ENCODE results near the gene RNF113B.

DNA sequence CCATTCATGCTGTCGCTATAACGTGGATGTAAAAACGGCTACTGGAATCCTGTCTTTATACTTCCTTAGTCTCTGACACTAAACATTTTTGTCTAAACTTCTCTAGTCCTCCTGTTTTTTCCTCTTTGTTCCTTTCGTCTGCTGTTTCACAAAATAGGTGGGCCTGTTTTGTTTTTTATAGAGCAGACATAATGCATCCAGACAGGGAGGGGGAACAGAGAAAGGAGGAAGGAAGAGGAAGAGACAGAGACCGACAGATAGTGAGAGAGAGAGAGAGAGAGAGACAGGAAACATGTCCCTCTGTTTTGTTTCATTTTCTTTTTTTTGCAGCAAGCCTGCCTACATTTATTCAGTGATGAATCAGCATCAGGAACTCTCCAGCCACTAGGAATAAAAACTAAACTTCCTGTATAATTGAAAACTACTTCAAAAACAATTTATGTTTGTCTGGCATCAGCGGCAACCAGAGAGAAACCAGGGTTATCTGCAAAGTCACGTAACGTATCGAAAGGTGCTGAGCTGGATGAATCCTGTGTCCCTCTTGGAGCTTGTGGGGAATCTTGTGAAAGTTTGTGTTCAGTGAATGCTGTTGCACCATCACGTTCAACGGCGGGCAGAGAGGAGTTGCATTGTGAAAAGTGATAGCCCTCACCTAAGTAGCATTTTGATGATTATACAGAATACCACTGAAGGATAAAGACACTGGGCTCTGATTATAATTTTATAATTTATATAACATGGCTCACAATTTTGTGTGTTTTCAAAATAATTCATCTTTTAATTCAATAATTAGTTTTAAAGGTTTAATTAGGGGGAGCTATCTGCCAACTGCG is 148.7 kb upstream of the SOX21 start:
- RRBS = no CpG with 5 or more reads among the region's 13 CpGs

GRCh38 chr13:95191739-95192302 is 109.4 kb downstream of the ABCC4 start:
- RRBS = no CpG with 5 or more reads among the region's 6 CpGs

- RRBS = under 1% methylated on average over 10 of the region's 33 CpGs
Measured at GRCh38 chr13:95300722-95301120, 530 bp downstream of the ABCC4 start.

- RRBS = no CpG with 5 or more reads among the region's 4 CpGs
Measured at GRCh38 chr13:95354553-95355194, 53.4 kb upstream of the ABCC4 start.

GRCh38 chr13:95629785-95630416 is 14.6 kb downstream of the DZIP1 start:
- RRBS = no CpG with 5 or more reads among the region's 7 CpGs

DNA sequence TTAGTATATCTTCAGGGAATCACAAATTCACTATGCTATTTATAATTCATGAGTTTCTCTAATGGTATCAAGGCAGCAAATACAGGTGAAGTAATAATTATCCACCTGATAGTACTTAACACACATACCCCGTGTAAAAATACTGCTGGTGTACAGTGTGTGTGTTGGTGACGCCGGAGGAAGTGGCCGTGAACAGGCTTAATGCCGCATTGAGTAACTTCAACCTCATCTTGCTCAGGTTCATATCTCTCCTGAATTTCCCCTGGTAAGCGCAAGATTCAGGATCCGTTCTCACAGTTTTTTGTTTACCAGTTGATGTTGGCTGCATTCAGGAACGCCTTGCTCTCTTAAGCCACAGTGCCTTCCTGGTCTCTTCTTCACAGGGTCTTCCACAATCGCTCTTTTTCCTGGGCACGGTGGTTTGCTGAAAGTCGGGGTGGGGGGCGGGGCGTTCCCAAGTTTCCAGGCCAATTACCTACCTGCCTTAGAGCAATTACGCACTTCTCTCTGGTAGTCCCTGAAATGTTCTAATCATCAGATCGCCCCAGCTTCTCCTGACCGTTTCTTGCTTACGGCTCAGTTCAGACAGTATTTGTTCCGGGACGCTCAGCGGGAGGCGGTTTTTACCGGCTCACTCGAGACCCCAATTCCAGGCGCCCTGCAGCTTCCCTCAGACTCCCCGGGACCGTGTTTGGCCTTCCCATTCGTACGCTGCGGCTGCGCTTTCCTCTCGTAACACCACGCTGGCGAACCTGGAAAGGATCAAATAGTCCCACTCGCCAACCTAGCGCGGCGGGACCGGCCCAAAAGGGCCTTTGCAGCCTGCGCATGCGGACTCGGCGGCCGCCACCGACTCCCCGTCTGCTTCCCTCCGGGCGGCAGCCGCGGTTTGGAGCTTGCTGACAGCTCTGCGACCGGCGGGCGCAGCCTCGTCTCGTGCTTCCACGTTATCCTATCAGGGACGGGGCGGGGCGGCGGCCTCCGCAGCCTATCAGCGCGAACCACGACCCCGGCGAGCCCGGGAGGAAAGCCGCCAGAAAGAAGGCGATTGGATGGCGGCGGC is 591 bp upstream of the DNAJC3 start:
- RRBS = 1% methylated on average over 40 of the region's 71 CpGs

DNA sequence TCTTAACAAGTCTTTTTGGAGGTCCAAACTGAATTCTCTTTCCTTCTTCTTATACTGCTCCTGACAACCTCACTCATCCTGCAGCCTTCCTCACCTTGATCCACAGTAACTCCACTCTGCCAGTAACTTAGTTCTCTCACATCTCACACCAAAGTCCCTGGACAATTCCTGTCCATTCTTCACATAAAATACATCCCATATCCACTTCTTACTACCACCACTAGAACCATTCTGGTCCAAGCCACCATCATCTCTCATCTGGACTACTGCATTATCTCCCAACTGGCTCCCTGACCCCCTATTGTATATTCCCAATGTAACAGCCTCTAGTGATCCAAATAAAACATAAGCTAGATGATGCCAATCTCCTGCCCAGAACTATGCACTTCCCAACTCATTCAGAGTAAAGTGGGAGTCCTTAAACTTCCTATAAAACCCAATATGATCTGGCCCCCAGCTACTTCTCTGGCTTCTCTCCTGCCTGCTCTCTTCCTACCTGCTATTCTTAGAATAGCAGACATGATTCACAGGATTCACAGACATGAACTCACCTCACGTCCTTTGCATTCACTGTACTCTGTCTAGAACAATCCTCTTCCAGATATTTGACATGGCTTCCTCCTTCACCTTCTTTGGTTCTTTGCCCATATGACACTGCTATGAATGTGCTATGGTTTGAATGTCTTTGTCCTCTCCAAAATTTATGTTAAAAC is 155.2 kb downstream of the UGGT2 start:
- RRBS = no CpG with 5 or more reads among the region's 1 CpG

GRCh38 chr13:96331573-96332194 is 241.8 kb downstream of the HS6ST3 start:
- RRBS = no CpG with 5 or more reads among the region's 28 CpGs

DNA sequence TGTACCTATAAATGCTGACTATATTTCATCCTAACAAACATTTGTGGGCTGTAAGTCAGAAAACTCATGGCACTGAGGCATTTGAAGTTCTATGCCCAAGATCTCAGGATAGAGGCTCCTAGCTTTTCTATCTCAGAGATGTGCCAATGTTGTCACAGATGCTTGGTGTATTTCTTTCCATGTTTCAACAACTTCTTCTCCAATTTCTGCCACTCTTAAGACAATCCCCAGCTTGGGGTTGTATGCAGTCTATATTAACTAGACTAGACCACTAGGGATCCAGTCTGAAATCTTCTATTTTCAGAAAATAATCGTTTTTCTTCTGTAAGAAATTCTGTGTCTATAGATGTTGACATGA is 86.3 kb downstream of the OXGR1 start:
- RRBS = no CpG with 5 or more reads among the region's 1 CpG

- RRBS = no CpG with 5 or more reads among the region's 7 CpGs
Measured at GRCh38 chr13:97309459-97310224, 87.5 kb downstream of the MBNL2 start.

DNA sequence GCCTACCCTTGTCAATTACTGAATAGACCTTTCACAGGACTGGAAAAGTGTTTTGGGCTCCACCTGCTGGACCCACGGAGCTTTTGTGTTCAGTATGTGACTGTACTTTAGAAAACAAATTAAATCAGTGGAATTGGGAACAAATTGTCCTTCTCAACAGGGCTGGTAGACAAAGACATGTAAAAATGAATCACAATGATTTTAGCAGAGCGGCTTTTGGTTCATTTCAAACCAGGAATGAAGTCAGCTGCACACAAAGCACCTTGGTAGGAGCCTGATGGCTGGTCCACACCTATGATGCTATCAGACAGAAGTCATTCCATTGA is 89.3 kb upstream of the RAP2A start:
- RRBS = no CpG with 5 or more reads among the region's 2 CpGs

GRCh38 chr13:97455939-97456605 is 22.1 kb downstream of the RAP2A start:
- RRBS = no CpG with 5 or more reads among the region's 4 CpGs

DNA sequence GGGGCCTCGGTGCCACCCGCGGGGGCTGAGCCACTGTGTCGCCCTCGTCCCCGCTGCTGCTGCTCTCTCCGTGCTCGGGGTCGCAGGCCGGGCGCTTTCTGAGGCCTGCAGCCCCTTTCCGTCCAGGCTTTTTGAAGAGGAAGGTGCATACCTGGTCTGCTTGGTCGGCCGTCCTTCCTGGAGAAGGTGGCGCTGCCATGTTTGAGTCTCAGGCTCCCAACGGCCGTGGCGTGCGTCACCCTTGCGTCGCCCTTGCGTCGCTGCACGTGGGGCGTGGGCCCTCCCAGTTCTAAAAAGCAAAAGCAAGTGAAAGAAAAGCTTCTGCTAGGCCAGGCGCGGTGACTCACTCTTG is at the start of gene RNF113B:
Gene RNF113B, minus strand, starts transcription at position 232 of the 352 bp plus-strand sequence.
- RRBS = 98% methylated on average over 7 of the region's 27 CpGs

DNA sequence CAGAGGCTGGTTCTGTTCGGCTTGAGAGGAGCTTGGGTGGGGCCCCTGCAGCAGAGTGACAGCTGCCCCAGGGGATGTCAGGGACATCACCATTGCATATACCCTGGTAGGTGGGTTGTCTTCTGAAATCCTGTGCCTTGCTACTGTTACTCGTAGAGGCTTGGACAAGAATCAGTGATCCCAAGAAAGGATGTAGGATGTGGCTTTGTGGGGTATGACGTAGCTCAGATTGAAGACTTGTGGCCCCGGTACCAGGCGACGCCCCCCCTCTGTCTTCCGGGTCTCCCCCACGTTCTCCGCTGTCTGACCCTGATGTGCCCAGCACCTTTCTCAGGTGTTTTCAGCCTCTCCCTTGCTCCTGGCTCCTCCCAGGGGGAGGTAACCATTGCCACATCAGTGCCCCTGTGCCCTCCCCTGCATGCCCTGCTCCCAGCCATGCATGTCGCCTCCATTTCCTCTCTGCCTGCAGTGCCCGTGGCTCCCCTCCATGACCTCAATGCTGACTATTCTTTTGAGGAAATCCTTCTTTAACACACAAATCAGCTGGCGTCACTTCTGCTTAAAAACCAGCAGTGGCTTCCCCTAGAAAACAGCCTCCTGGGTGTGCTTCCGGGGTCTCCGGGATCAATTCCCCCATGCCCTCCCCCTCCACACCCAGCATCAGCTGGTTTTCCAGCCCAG is 102.7 kb upstream of the RNF113B start:
- RRBS = no CpG with 5 or more reads among the region's 14 CpGs

DNA sequence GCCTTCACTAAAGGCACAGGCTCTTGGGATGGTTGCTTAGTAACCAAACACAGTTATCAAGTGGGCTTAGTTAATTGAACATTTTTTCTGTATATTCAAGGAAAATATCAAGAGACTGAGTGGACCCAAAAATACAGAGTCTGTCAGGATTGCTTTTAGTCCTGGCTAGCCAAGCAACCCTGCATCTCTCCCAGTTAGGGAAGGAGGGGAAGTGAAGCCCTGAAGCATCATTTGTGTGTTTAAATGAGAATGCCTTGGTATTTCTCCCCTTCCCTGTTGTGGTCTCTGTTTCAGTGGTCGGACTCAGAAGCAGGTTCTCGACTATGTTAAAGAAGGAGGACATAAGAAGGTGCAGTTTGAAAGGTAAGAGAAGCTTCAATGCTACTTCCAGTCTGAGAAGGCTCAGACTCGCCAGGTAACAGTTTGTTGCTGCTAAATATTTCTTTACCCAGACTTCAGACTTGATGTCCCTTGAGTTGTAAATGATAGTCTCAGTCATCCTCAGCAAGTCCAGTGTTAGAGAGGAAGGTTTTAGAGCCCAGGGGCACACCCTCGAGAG is 186.3 kb downstream of the STK24 start:
- RRBS = no CpG with 5 or more reads among the region's 4 CpGs

DNA sequence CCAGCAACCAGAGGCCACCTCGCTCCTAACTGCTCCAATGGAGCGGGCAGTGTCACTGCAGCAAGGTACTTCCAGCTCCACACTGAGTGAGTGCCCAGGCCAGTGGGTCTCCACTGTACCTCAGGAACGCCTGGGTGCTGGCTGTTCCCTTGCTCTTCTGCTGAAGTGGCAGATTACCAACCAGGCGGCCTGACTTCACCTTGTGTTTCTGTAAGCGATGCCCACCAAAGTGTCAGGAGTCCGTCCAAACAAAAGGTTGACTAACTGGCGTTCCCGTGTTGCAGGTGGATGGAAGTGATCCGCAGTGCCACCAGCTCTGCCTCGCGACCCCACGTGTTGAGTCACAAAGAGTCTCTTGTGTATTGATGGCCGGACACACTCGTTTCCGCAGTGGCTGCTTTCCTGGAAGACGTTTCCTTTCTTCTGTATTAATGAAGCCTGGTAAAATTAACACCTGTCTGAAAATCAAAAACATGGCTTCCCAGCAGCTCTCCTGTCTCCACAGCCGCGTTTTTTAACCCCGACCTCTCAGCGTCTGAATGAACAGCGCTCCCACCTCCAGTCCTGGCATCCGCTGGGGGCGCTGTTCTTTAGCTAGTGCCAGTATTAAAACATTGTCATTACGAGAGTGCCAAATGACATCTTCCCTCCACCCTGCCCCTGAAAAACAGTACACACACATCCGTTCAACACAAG is 128.8 kb downstream of the STK24 start:
- RRBS = no CpG with 5 or more reads among the region's 25 CpGs

GRCh38 chr13:98450357-98451180 is 126.3 kb downstream of the STK24 start:
- RRBS = no CpG with 5 or more reads among the region's 14 CpGs

DNA sequence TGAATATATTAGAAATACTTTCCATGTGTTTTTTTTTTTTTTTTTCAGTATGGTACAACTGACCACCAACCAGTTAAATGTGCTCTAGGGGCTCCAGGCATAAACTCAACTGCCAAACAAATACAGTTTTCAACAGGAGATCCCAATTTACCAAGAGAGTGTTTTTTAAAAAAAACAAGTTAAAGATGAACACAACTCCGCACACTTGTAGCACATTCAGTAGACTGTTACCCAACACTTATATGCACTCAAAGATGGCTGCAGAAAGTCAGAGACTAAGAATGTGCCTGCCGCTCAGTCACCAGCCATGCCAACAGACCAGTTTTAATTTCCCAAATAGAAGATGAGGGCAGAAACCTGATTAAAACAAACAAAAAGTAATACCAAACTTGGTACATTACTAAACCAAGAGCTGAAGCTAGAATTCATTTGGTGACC is 73.9 kb downstream of the STK24 start:
- RRBS = no CpG with 5 or more reads among the region's 2 CpGs

GRCh38 chr13:98557260-98557809 is 19.6 kb downstream of the STK24 start:
- RRBS = no CpG with 5 or more reads among the region's 7 CpGs

DNA sequence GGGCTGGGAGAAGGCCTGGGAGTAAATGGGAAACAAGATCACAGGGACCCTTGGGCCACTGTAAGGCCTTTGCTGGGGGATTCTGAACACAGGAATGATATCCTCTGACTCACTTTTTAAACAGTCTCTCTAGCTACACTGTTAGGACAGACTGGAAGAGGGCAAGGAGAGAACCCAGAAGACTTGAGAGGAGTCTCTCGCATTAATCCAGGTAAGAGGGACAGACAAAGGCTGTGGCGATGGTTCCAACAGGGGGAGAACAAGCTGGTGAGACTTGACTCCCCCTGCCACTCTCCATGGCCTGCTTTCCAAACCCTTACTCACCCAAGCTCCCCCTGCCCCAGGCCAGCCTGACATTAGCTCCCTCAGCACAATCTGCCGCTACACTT is 31.8 kb downstream of the DOCK9 start:
- RRBS = no CpG with 5 or more reads among the region's 3 CpGs

Data from zone of skin (tissue), 1 donor.